ENCODE measurements around a stretch of chr6.

- RRBS: no CpG with 5 or more reads among the region's 27 CpGs
CAGE:
- cytosol, long polyA plus RNA: no peak
- long polyA plus RNA: no peak
- nucleus, long polyA plus RNA: no peak
These were observed 1.0 kb downstream of the SLC22A3 start for GRCh38 chr6:160349107-160349684.

- RRBS: no CpG with 5 or more reads among the region's 5 CpGs
CAGE:
- cytosol, long polyA plus RNA: no peak
- long polyA plus RNA: no peak
- nucleus, long polyA plus RNA: no peak
These were observed 98.8 kb downstream of the SLC22A3 start for GRCh38 chr6:160446777-160447678.

GRCh38 chr6:160738591-160739351 lies 36.7 kb downstream of the PLG start:
- RRBS: no CpG with 5 or more reads among the region's 6 CpGs
CAGE:
- cytosol, long polyA plus RNA: no peak
- long polyA plus RNA: no peak
- nucleus, long polyA plus RNA: no peak

GRCh38 chr6:160791926-160792698 lies 90.1 kb downstream of the PLG start:
- RRBS: no CpG with 5 or more reads among the region's 10 CpGs
CAGE:
- cytosol, long polyA plus RNA: no peak
- long polyA plus RNA: no peak
- nucleus, long polyA plus RNA: no peak

DNA sequence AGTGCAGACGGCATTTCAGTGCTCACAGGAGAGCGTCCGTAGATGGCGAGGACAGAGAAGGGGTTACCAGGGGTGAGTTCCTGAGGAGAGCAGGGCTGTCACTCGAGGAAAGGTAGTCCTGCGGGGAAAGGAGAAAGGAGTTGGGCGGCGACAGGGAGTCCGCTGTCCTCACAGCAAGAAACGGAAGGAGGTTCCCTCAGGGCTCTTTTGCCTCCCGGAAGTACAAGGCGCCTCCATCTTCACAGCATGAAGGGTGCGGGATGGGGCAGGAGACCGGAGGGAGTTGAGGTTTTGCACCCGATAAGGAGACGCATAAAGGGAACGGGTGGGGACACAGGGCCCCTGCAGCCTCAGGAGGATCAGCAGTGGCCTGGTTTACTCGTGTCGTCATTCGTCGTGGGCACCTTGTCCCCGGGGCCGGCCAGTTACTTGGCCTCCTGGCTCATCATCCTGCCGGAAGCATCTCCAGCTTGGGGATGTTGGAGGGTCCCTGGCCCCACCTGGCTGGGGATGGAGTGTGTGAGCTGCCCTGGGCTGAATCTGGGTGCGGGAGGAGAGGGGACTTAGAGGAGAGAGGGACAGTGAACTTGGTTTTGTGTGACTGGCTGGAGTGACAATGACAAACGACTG lies 65.4 kb upstream of the MAP3K4 start:
- RRBS: 71% methylated on average over 4 of the region's 26 CpGs
CAGE:
- cytosol, long polyA plus RNA: no peak
- long polyA plus RNA: no peak
- nucleus, long polyA plus RNA: no peak

GRCh38 chr6:160978638-160978883 lies 13.0 kb upstream of the MAP3K4 start:
- RRBS: no CpG with 5 or more reads among the region's 2 CpGs
CAGE:
- cytosol, long polyA plus RNA: no peak
- long polyA plus RNA: no peak
- nucleus, long polyA plus RNA: no peak

DNA sequence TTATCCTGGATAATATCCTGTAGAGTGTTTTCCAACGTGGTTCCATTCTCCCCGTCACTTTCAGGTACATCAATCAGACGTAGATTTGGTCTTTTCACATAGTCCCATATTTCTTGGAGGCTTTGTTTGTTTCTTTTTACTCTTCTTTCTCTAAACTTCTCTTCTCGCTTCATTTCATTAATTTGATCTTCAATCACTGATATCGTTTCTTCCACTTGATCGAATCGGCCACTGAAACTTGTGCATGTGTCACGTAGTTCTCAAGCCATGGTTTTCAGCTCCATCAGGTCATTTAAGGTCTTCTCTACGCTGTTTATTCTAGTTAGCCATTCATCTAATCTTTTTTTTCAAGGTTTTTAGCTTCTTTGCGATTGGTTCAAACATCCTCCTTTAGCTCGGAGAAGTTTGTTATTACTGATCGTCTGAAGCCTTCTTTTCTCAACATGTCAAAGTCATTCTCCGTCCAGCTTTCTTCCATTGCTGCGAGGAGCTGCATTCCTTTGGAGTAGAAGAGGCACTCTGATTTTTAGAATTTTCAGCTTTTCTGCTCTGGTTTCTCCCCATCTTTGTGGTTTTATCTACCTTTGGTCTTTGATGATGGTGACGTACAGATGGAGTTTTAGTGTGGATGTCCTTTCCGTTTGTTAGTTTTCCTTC lies 96.5 kb downstream of the AGPAT4 start:
- RRBS: no CpG with 5 or more reads among the region's 16 CpGs
CAGE:
- cytosol, long polyA plus RNA: no peak
- long polyA plus RNA: no peak
- nucleus, long polyA plus RNA: no peak

GRCh38 chr6:161268339-161269192 lies 5.3 kb downstream of the AGPAT4 start:
- RRBS: no CpG with 5 or more reads among the region's 9 CpGs
CAGE:
- cytosol, long polyA plus RNA: no peak
- long polyA plus RNA: no peak
- nucleus, long polyA plus RNA: no peak

GRCh38 chr6:162187705-162188057 lies 539.9 kb downstream of the PRKN start:
- RRBS: no CpG with 5 or more reads among the region's 2 CpGs
CAGE:
- cytosol, long polyA plus RNA: no peak
- long polyA plus RNA: no peak
- nucleus, long polyA plus RNA: no peak

GRCh38 chr6:162698370-162698838 lies 29.2 kb downstream of the PRKN start:
CAGE:
- cytosol, long polyA plus RNA: no peak
- long polyA plus RNA: no peak
- nucleus, long polyA plus RNA: no peak

- RRBS: no CpG with 5 or more reads among the region's 8 CpGs
CAGE:
- cytosol, long polyA plus RNA: no peak
- long polyA plus RNA: no peak
- nucleus, long polyA plus RNA: no peak
These were observed 141.1 kb downstream of the PACRG start for GRCh38 chr6:162868854-162869336.

DNA sequence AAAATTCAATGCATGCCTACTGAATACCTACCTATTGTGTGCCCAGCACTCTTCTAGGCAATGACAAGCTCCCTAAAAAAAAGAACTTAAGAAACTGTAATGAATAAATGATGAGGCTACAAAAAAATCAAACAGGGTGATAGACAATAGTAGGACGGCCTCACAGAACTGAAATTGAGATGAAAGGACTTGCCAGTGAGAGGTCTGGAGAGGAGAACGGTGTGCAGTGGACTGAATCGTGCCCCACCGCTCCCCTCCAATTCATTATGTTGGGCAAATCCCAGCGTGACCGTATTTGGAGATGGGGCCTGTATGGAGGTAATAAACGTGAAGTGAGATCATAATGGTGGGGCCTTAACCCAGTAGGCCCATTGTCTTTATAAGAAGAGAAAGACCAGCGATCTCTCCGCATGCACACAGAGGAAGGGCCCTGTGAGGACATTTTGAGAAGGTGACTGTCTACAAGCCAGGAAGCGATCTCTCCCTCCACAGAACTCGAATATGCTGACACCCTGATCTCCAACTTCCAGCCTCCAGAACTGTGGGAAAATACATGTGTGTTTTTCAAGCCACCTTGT lies 326.2 kb downstream of the PACRG start:
- RRBS: no CpG with 5 or more reads among the region's 11 CpGs
CAGE:
- cytosol, long polyA plus RNA: no peak
- long polyA plus RNA: no peak
- nucleus, long polyA plus RNA: no peak

- RRBS: no CpG with 5 or more reads among the region's 4 CpGs
CAGE:
- cytosol, long polyA plus RNA: no peak
- long polyA plus RNA: no peak
- nucleus, long polyA plus RNA: no peak
These were observed 74.9 kb upstream of the QKI start for GRCh38 chr6:163339588-163340018.

DNA sequence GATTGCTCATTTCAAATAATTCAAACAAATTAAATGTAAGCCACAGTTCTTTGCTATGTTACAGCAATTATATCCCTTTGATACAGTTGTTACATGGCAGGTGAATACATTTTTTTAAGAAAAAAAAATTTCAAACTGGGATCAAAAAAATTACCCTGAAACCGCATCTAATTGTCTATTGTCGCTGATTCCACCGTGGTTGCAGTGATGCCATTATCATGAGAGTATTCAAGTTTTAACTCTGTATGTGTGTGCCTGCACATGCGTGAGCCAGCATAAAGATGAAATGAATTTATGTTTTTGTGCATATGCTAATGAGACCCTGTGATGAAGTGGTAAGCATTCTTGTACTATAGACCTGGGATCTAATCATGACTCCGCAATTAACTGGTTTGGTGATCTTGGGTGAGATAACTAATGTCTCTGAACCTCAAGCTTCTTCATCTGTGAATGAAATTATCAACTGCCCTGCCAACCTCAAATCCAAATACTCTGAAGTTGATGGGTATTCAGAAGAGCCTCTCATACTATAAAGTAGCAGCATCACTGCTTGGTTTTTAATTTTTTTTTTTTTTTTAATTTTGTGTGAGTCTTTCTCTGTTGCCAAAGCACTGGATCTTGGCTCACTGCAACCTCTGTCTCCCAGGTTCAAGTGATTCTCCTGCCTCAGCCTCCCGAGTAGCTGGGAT lies 9.7 kb downstream of the QKI start:
- RRBS: no CpG with 5 or more reads among the region's 6 CpGs
CAGE:
- cytosol, long polyA plus RNA: no peak
- long polyA plus RNA: no peak
- nucleus, long polyA plus RNA: no peak

DNA sequence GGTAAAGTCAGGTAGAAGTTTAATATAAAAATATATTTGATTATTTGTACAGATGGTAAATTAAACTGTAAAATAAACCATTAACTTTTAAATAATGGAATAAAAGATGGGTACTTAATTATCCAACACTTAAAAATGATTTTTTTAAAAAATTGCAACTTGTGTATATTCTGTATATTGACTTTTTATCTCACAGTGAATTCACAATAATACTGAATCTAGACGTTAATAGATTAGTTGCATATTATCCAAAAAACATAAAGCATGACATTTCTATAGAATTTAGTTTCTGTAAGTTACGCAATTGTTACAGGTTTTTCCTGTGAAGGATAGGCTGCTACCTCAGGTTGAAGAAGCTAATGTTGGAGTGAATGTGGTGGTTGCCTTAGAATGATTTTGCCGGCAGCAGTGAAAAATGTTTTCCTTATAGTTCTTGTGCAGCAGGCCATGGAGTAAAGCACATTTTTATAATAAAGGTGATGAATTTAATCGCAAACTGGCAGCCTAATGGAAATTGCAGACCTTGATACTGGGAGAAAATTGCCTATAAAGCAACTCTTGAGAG lies 20.5 kb downstream of the QKI start:
- RRBS: no CpG with 5 or more reads among the region's 4 CpGs
CAGE:
- cytosol, long polyA plus RNA: no peak
- long polyA plus RNA: no peak
- nucleus, long polyA plus RNA: no peak

DNA sequence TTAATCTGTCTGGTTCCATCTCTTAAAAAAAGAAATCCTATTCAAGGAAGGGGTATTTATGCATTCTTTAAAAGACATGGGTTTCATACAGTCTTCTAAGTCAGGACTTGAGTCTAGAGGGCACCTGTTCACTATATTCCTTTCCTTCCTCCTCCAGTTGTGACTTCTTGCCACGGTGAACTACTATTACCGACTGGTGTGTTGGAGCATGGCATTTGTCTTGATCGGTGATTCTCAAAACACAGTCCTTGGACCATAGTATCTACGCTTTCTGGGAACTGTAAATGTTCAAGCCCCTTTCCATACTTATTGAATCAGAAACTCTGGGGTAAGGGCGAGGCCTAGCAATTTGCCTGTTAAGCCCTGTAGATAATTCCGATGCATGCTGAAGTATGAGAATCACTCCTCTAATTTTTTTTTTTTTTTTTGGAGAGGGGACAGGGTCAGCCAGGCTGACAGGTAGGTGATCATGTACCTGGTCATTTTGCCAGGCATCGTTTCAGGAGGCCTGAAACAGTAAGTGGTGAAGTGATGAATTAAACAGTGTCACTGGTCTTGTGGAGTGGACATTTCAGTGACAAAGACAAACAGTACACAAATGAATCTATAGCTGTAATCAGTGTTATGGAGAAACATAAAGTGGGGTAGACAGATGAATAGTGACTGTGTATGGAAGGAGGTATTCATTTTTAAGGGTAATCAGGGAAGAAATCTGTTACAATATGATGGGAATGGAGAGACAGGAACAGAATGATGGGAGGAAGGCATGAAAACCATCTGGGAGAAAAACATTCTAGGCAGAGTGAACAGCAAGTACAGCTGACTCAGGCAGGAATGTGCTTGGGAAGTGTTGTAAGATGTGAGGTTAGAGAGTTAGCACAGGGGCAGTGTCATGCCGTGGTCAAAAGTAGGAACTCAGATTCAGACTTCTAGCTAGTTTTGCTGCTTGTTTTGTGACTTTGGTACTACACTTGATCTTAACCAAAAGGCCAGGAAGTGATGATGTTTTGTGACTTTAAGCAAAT lies 43.0 kb downstream of the QKI start:
- RRBS: no CpG with 5 or more reads among the region's 8 CpGs
CAGE:
- cytosol, long polyA plus RNA: no peak
- long polyA plus RNA: no peak
- nucleus, long polyA plus RNA: no peak

GRCh38 chr6:163465665-163466096 lies 51.2 kb downstream of the QKI start:
- RRBS: no CpG with 5 or more reads among the region's 5 CpGs
CAGE:
- cytosol, long polyA plus RNA: no peak
- long polyA plus RNA: no peak
- nucleus, long polyA plus RNA: no peak

DNA sequence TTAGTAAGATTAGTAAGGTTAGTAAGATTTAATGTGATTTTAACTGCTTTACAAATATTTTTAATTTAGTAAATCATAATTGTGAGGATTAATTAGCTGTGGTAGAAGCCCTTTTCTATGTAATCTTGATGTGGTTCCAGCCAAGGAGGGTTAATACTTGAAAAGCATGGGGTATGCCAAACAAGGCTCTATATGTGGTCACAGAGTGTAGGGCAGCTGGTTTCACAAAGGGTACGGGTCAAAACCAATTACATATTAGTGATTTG lies 54.5 kb downstream of the QKI start:
- RRBS: no CpG with 5 or more reads among the region's 1 CpG
CAGE:
- cytosol, long polyA plus RNA: no peak
- long polyA plus RNA: no peak
- nucleus, long polyA plus RNA: no peak

- RRBS: no CpG with 5 or more reads among the region's 8 CpGs
CAGE:
- cytosol, long polyA plus RNA: no peak
- long polyA plus RNA: no peak
- nucleus, long polyA plus RNA: no peak
These were observed 79.7 kb downstream of the QKI start for GRCh38 chr6:163494155-163494663.

DNA sequence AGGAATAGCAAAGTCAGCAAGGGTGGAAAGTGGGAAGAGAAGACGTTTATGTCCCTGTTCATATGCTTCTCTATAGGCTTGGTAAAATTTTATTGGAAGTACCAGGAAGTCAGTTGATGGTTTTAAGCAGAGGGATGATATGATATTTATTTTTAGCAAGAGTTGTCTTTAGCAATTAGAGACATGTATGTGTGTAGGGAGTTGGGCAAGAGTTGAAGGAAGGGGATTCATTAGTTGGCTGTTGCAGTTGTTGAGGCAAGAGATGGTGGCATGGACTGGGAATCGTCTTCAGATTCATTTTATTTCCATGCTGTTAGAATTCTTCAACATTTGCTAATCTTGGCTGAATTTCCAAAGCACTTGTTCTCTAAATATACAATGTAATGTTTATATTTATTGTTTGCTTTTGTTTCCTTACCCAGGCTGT lies 85.6 kb downstream of the QKI start:
- RRBS: no CpG with 5 or more reads among the region's 2 CpGs
CAGE:
- cytosol, long polyA plus RNA: no peak
- long polyA plus RNA: no peak
- nucleus, long polyA plus RNA: no peak